Measurements from ENCODE around the gene DENND6B.

DNA sequence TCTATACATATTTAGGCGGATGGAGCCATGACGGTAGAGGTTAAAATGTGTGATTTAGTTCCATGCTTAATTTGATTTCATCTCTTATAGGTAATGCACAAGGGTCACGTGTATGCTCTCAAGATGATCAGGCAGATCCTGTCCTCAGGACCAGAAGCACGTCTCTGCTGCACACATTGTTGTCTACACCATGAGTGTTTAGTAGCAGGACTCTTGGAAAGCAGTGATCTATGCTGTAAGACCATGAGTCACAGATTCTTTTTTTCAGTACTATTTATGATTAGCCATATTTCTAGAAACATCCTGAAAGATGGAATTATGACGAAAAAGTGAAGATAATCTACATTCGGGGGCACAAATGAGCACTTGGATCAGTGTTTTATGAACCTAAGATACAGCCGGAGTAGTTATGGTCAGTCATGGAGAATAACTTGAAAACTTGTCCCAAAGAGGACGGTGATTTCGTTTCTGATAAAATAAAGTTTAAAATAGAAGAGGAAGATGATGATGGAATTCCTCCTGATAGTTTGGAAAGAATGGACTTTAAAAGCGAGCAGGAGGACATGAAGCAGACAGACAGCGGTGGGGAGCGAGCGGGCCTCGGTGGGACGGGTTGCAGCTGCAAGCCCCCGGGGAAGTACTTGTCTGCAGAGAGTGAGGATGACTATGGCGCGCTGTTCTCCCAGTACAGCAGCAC, 29.7 kb downstream of the ZBED4 start:
- PRO-cap: no peak
CAGE:
- cytosol, long polyA plus RNA: no peak
- long polyA plus RNA: no peak
- nucleus, long polyA plus RNA: no peak

GRCh38 chr22:49947032-49947491, 13.5 kb upstream of the PIM3 start:
- PRO-cap: no peak
CAGE:
- cytosol, long polyA plus RNA: no peak
- long polyA plus RNA: no peak
- nucleus, long polyA plus RNA: no peak

DNA sequence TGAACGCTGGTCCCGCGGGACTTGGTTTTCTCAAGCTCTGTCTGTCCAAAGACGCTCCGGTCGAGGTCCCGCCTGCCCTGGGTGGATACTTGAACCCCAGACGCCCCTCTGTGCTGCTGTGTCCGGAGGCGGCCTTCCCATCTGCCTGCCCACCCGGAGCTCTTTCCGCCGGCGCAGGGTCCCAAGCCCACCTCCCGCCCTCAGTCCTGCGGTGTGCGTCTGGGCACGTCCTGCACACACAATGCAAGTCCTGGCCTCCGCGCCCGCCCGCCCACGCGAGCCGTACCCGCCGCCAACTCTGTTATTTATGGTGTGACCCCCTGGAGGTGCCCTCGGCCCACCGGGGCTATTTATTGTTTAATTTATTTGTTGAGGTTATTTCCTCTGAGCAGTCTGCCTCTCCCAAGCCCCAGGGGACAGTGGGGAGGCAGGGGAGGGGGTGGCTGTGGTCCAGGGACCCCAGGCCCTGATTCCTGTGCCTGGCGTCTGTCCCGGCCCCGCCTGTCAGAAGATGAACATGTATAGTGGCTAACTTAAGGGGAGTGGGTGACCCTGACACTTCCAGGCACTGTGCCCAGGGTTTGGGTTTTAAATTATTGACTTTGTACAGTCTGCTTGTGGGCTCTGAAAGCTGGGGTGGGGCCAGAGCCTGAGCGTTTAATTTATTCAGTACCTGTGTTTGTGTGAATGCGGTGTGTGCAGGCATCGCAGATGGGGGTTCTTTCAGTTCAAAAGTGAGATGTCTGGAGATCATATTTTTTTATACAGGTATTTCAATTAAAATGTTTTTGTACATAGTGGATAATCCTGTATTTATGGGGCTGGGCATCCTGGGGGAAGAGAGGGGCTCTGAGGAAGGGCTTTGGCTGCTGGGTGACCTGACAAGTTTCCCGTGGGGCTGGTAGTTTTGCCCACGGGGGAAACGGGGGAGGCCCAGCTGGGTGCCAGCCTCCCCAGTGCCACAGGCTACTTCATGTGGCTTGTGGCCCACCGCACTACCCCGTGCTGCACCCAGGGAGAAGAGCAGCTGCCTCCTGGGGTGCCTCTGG, 3.0 kb downstream of the PIM3 start:
- PRO-cap: no peak
CAGE:
- cytosol, long polyA plus RNA: no peak
- long polyA plus RNA: no peak
- nucleus, long polyA plus RNA: no peak

DNA sequence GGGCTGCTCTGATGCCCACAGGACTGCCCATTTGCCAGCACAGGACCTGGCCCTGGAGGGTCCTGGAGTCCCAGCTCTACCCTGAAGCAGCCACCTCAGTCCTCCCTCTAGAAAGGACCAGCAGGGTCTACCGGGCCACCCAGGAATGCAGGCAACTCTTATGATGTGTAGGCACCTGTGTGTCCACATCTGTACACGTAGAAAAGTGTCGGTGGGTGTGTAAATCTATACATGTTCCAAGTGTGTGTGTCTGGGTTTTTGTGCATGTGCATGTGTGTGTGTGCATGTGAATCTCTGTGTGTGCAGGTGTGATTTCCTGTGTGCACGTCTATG, 9.8 kb downstream of the PIM3 start:
- PRO-cap: no peak
CAGE:
- cytosol, long polyA plus RNA: no peak
- long polyA plus RNA: no peak
- nucleus, long polyA plus RNA: no peak

- PRO-cap: no peak
CAGE:
- cytosol, long polyA plus RNA: no peak
- long polyA plus RNA: no peak
- nucleus, long polyA plus RNA: no peak
Measured at GRCh38 chr22:50116997-50117679, 27.3 kb downstream of the MOV10L1 start.

GRCh38 chr22:50173229-50173643, 2.7 kb downstream of the PANX2 start:
- PRO-cap: no peak
CAGE:
- cytosol, long polyA plus RNA: no peak
- long polyA plus RNA: no peak
- nucleus, long polyA plus RNA: no peak

DNA sequence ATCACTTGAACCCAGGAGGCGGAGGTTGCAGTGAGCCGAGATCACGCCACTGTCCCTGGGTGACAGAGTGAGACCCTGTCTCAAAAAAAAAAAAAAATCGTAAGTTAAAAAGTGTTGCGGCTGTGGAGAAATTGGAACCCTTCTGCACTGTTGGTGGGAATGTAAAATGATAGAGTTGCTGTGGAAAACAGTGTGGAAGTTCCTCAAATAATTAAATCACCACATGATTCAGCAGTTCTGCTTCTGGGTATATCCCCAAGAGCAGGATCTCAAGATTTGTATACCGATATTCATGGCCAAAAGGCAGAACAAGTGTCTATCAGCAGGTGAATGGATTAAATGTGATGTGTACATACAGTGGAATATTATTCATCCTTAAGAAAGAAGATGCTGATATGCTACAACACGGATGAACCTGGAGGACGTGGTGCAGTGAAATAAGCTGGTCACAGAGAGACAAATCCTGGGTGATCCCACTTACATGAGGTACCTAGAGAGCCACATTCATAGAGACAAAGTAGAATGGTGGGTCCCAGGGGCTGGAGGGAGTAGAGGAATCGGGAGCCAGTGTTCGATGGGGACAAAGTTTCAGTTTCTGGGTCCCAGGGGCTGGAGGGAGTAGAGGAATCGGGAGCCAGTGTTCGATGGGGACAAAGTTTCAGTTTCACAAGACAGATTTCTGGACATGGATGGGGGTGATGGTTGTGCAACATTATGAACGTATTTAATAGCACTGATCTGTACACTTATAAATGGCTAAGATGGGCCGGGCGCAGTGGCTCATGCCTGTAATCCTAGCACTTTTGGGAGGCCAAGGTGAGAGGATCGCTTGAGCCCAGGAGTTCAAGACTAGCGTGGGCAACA, 4.0 kb downstream of the SELENOO start:
- PRO-cap: no peak
CAGE:
- cytosol, long polyA plus RNA: no peak
- long polyA plus RNA: no peak
- nucleus, long polyA plus RNA: no peak

- PRO-cap: no peak
CAGE:
- cytosol, long polyA plus RNA: no peak
- long polyA plus RNA: no peak
- nucleus, long polyA plus RNA: no peak
Measured at GRCh38 chr22:50205403-50206049, 4.7 kb downstream of the SELENOO start.

- PRO-cap: no peak
CAGE:
- cytosol, long polyA plus RNA: no peak
- long polyA plus RNA: no peak
- nucleus, long polyA plus RNA: no peak
Measured at GRCh38 chr22:50217898-50219065, 17.5 kb downstream of the SELENOO start.

- PRO-cap: no peak
CAGE:
- cytosol, long polyA plus RNA: no peak
- long polyA plus RNA: no peak
- nucleus, long polyA plus RNA: no peak
Measured at GRCh38 chr22:50305589-50306851, 1.4 kb downstream of the PLXNB2 start.

- PRO-cap: bidirectional peak, plus-strand start at chr22:50327185, minus-strand start at chr22:50327083
CAGE:
- cytosol, long polyA plus RNA: no peak
- long polyA plus RNA: no peak
- nucleus, long polyA plus RNA: no peak
Measured at GRCh38 chr22:50326605-50327917, at the start of gene DENND6B. Gene DENND6B (minus strand): TSS chr22:50327012.

DNA sequence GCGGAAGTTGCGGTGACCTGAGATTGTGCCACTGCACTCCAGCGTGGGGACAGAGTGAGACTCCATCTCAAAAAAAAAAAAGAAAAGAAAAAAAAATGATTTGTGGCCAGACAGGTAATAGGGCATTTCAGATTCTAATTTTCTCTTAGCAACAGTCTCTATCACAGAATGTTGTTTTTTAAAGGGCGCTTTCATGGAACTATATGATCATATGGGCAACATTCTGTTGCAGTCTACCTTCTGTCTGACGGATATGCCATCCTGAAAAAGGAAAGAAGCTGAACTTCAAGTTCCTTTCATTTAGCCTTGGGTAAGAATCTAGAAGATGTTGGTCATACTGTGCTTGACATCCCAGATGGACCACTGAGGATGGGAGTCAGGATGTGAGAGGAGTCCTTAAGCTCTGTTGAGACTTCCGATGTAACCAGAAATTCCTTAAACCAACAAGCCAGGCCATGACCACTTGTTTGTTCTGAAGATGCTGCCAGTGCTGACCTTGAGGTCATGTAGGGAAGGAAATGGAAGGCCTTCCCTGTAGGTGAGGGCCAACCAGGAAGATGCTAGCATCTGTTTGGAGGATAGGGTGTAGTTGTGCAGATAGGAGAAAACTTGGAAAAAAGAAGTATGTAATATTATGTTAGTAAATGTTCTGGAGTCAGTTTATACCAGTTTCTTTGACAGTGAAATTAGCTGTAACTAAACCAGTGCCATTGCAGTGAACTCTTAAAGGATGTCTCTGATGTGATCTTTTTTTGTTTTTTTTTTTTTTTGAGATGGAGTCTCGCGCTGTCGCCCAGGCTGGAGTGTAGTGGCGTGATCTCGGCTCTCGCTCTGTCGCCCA, 45.9 kb downstream of the PPP6R2 start:
- PRO-cap: no peak
CAGE:
- cytosol, long polyA plus RNA: no peak
- long polyA plus RNA: no peak
- nucleus, long polyA plus RNA: no peak

DNA sequence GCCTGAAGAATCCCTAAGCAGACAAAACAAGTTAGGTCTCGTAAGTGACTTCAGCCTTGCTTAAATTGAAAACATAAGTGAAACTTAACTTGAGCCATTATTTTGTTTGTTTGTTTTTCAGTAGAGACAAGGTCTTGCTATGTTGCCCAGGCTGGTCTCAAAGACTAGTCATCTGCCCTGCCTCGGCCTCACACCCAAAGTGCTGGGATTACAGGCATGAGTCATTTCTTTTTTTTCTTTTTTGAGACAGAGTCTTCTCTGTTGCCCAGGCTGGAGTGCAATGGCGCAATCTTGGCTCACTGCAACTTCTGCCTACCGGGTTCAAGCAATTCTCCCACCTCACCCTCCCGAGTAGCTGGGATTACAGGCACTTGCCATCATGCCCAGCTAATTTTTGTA, 4.1 kb upstream of the KLHDC7B start:
- PRO-cap: no peak
CAGE:
- cytosol, long polyA plus RNA: no peak
- long polyA plus RNA: no peak
- nucleus, long polyA plus RNA: no peak

- PRO-cap: no peak
CAGE:
- cytosol, long polyA plus RNA: no peak
- long polyA plus RNA: no peak
- nucleus, long polyA plus RNA: no peak
Measured at GRCh38 chr22:50544713-50545534, 775 bp upstream of the KLHDC7B start.

DNA sequence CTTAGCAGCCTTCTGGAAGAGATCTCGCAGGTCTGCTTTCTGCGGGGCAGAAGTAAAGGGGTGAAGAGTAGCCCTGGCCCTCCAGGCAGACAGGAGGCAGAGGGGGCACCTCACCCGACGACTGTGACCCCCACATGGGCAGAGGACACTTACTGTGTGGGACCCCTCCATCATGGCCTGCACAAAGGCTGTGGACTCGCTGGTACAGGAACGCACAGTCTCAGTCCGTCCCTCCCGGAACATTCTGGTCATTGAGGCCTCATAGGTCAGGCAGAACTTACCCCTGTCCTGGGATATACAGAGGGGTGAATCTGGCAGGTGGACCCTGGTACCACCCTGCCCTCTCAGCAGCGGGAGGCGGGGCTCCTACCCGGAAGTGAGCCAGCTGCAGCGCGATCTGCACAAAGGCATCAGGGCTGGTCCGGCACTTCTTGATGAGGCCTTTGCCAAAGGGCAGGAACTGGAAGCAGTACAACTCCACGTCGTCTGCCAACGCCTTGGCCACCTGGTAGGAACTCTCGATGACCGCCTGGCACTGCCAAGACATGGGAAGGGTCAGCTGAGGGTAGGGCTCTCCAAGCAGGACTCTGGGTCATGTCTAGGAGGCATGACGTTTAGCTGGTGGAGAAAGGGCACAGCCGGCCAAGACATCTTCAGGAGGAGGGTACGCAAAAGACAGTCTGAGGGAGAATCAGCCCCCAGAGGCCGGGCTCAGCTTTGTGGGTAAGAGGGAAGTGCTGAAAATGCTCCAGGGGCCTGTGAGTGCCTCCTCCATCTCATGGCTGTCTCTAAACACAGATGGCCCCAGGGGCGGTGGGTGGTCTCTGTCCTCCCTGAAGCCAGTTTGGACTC, 7.0 kb downstream of the CPT1B start:
- PRO-cap: no peak
CAGE:
- cytosol, long polyA plus RNA: no peak
- long polyA plus RNA: no peak
- nucleus, long polyA plus RNA: no peak

DNA sequence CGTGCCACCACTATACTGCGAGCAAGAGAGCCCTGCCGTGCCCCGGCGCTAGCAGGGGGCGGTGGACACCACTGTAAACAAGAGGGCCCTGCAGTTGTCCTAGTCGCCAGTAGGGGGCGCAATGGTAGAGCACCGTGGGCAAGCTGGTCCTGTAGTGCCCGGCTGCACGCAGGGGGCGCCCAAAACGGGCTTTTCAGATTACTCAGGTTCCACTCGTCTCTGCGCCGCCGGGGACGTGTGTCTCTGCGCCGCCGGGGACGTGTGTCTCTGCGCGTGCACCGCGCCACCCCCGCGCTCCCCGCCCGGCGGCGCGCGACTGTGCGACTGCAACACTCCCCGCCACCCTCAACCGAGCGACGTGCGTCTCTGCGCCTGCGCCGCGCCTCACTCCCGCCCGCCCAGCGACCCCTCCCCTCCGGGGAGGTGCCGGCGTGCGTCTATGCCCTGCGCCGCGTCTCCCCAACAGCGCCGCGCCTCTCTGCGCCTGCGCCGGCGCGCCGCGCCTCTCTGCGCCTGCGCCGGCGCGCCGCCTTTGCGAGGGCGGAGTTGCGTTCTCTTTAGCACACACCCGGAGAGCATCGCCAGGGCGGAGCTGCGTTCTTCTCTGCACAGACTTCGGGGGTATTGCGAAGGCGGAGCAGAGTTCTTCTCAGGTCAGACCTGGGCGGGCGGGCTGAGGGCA, 23.4 kb upstream of the RABL2B start:
- PRO-cap: no peak
CAGE:
- cytosol, long polyA plus RNA: no peak
- long polyA plus RNA: no peak
- nucleus, long polyA plus RNA: no peak

Measured in A549 (cell line).